ENCODE measurements around a stretch of chr2.

GRCh38 chr2:190961881-190962809 lies 51.8 kb downstream of the STAT1 start:
- RRBS, result no CpG with 5 or more reads among the region's 2 CpGs

- RRBS, result no CpG with 5 or more reads among the region's 5 CpGs
These were observed 13.0 kb downstream of the STAT1 start for GRCh38 chr2:191000925-191001504.

GRCh38 chr2:191041568-191042077 lies 27.7 kb upstream of the STAT1 start:
- RRBS, result no CpG with 5 or more reads among the region's 2 CpGs

GRCh38 chr2:191113831-191114207 lies 37.0 kb downstream of the STAT4 start:
- RRBS, result no CpG with 5 or more reads among the region's 1 CpG

- RRBS, result no CpG with 5 or more reads among the region's 3 CpGs
These were observed 2.5 kb downstream of the MYO1B start for GRCh38 chr2:191247623-191248151.

DNA sequence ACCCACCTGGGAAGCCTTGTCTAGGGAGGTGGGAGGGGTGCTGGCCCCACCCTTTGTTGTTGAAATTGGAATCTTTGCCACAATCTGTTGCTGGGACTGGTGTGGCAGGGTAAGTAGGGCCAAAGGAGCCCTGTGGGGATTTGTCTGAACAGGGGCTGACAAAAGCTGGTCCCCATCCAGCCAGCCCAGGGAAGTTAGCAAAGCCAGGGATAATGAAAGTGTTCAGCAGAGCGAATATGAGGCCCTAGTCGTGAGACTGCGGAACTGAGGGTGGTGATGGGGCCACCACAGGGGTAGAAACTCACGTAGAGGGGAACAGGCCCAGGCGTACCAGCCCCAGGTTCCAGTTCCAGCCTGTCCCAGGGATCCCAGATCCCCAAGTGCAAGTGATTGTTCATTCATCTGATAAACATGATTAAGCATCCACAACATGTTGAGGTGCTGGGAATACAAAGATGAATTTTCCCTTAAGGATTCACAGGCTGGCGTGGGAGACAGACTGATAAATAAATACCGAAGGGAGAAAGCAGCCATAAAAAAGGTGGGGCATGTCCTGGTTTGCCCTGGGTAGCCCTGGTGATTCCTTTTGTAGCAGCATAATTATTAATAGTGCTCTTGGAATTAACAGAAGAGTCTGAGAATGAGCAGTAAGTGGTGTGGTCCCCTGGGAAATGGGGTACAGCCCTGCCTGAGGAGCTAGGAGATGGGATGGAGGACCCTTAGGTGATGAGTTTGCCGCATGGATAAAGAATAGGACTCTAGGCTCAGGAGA lies 60.1 kb downstream of the MYO1B start:
- RRBS, result no CpG with 5 or more reads among the region's 8 CpGs

DNA sequence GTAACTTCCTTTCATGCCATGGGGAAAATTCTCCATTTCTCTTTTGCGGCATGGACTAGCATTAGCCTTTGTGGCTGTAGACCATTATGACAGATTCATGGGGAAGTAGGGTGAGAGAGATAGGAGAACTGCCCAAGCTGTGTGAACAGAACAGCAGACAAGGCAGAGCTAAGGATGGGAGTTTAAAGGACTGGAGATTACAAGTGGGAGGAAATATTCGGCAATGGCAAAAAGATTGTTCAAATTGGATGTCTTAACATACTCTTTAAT lies 191.5 kb downstream of the MYO1B start:
- RRBS, result no CpG with 5 or more reads among the region's 2 CpGs

DNA sequence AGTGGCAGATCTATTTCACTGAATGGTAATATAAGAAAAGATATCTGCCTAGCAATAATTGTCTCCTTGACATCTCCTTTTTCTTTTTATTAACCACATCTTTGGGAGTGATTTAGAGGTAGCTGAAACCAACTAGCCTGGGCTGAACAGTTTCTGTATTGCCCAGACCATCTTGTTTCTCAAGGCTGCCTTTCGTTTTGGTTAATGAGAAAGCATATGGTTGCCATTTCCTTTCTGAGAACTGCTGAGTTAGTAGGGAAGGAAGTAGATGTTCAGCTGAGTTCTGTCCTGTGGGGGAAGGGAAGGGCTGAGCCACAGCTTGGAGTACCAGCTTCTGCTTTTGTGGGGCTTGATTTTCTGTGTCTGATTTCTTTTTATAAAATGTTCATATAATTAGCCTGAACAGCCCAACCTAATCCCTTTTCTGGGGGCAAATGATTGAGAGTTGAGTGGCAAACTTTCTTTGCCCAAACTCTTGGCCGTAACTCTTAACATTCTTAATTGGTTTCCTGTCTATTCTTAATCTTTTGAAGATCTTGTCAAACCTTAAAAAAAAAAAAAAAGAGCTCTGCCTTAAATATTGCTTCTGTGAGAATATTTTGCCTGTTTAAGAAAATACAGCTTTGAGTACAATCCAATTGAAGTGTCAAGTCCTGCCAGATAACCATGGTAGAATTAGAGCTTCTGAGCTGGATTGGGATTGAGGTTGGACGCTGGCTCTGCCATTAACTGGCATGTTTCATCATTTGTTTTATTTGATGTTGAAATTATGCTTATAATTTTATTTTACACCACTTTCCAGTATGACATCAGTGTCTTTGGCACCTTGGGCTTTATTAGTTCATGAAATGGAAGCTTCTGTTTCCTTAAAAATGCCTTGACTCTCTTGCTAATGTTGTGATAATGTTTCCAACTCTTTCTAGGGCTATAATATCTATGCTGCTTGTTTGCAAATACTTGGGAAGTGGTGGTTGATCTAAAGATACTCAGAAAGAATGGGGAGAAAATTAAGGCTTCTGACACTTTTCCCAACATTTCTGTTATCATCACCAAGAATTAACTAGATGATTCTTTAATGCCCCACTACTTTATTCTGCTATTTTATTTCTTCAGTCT lies 1.8 kb upstream of the NABP1 start:
- RRBS, result no CpG with 5 or more reads among the region's 3 CpGs

DNA sequence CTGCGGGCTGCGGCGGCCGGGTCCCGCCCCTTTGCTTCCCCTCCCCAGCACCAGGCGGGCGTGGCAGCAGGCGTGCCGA lies 105 bp upstream of the NABP1 start:
- RRBS, result 3% methylated on average over 5 of the region's 9 CpGs

DNA sequence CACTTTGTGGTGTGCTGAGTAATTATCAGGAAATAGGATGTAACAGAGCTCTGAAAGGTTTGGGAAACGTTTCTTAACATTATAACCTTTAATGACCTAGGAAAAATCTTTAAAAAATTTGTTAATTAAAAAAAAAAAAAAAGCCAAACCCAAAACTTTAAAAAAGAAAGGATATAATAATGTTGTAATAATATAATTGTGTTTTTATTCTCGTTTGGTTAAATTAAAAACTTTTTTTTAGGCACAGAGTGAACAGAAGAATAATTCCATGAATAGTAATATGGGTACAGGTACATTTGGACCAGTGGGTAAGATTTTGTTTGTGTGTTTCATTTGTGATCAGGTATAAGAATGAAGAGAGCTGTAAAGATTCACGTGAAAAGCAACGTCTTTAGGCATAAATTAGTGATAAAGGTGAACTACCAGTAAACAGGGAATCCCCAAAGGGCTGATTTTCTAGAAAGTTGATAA lies 6.1 kb downstream of the NABP1 start:
- RRBS, result no CpG with 5 or more reads among the region's 4 CpGs

- RRBS, result no CpG with 5 or more reads among the region's 5 CpGs
These were observed 7.9 kb downstream of the NABP1 start for GRCh38 chr2:191685711-191686324.

DNA sequence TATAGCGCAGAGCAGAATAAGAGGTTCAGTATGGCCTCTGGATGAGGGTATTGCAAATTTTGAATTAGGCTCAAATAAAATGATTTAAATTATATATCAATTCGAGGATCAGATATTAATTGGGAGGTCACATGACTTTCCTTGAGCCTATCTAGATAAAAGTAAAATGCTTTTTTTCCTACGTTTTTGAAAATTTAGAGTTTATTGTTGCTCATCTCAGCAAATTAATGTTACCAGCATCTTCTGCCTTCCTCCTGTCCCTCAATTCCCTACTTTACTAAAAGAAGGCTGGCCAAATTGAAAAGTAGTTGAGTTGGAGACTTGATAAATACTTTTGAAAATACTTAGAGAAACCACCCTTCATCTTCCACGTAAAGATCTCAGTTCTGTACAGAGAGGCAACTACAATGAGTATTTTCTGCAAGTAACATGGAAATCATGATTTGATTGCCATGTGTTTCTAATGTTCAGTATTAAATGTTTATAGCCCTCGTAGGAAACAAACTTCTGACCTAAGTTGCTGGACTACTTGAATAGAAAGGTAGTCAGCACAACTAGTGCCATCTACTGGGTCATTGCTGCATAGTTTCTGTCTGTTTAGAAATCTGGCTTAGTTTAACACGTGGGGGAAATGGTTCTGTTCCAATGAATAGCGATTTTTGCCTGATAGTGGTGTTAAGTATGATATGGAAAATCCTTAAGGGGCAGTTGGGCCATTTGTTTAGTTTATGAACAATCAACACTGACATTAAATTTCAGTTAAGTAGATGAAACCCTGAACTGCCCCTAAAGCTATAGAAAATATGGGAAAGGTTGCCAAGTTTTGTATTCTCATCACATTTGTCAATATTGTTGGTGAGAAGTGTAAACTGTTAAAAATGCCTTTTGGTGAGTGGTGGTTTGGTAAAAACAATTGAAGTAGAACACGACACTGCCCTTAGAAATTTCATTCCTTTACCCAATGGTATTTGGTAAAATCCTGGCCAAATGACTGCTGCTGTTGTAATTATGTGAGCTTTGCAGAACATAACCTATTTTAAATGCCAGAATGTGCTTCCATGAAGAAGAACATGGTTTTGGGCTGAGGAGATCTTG lies 13.0 kb downstream of the NABP1 start:
- RRBS, result no CpG with 5 or more reads among the region's 8 CpGs

- RRBS, result no CpG with 5 or more reads among the region's 3 CpGs
These were observed 20.1 kb upstream of the CAVIN2 start for GRCh38 chr2:191866866-191867602.

- RRBS, result no CpG with 5 or more reads among the region's 19 CpGs
These were observed 583.8 kb upstream of the SLC39A10 start for GRCh38 chr2:195073257-195073612.

- RRBS, result no CpG with 5 or more reads among the region's 12 CpGs
These were observed 93.1 kb upstream of the SLC39A10 start for GRCh38 chr2:195563849-195564491.

DNA sequence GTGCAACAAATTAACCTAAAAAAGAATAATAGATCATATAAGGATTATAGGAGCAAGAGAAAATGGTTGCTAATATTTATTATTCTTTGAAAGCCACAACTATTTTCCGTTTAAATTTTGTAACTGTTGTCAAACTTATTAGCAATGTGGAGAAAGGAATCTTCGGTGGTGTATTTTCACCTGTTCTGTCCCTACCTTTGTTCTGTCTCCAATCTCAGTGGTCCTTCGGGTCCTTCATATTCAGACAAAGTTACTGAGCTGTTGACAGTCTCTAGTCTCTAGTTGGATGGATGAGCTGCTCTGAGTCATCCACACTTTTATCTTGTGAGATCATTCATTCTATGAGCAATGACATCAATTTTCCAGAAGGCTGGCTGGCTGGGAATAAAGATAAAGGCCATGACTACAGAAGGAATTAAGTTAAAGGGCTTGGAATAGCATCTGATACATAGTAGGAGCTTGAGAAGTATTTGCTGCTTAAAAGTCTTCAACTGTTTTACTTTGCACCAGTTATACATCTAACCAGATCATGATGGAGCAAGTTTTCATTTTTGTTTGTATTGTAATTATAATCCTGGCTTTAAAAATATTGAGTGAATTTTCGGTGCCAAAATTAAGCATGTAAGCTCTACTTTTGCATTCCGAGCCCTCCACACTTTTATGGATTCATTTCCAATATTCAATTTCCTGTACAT lies 43.1 kb upstream of the SLC39A10 start:
- RRBS, result no CpG with 5 or more reads among the region's 5 CpGs

DNA sequence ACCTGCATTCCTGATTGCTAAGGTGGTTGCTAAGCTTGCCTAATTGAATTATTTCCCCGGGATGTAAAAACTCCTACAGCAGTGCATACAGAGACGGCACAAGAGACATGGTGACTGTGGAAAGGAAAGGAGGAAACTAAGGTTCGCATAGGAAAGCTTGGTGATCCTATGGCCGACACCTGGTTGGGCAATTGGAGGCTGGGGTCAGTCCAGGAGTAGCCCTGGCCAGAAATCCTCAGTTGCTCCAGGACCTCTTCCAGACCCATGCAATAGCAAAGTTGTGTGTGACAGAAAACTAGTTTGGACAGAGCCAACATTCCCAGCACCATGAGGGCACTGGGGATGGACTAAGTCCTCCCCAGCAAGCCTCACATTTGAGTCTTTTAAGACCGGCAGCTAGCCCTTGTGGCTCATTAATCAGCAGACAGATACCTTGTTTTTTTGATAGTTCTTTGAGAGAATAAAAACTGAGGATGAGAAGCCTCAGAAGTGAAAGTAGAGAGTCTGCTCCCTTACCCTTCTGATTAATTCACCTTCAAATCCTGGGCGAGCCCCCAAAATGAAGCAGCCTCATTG lies 39.4 kb downstream of the STK17B start:
- RRBS, result no CpG with 5 or more reads among the region's 6 CpGs

DNA sequence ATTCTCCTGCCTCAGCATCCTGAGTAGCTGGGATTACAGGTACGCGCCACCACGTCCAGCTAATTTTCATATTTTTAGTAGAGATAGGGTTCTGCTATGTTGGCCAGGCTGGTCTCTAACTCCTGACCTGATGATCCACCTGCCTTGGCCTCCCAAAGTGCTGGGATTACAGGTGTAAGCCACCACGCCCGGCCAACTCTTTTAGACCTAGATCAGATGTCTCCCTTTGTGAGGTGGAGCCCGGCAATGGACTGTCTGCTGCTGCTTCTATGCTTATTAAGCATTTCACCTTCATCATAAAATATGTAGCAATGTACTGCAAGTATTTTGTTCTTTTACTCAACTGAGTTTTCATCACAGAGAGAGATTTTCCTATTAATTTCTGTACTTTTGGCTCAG lies 30.7 kb downstream of the STK17B start:
- RRBS, result no CpG with 5 or more reads among the region's 6 CpGs

DNA sequence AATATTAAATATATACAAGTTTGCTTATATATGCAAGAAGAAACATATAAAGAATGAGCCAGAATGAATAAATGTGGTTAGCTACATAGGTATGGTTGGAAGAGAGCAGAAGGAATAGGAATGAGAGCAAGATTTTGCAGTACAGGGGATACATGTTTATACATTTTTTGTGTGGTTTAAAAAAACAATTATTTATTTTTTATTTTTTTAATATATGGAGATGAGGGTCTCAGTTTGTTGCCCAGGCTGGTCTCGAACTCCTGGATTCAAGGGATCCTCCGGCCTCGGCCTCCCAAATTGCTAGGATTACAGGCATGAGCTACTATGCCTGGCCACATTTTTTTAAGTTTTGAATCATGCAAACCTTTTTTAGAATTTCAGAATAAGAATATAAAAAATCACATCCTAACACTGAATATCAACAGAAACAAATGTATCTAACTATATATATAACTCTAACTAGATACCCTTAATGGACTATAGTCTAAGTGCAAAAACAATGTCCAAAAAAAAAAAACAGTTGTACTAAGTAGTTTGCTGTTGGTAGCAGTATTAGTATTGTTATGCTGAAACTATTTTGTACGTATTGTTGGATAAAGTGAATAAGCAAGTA lies 18.5 kb downstream of the STK17B start:
- RRBS, result no CpG with 5 or more reads among the region's 4 CpGs

DNA sequence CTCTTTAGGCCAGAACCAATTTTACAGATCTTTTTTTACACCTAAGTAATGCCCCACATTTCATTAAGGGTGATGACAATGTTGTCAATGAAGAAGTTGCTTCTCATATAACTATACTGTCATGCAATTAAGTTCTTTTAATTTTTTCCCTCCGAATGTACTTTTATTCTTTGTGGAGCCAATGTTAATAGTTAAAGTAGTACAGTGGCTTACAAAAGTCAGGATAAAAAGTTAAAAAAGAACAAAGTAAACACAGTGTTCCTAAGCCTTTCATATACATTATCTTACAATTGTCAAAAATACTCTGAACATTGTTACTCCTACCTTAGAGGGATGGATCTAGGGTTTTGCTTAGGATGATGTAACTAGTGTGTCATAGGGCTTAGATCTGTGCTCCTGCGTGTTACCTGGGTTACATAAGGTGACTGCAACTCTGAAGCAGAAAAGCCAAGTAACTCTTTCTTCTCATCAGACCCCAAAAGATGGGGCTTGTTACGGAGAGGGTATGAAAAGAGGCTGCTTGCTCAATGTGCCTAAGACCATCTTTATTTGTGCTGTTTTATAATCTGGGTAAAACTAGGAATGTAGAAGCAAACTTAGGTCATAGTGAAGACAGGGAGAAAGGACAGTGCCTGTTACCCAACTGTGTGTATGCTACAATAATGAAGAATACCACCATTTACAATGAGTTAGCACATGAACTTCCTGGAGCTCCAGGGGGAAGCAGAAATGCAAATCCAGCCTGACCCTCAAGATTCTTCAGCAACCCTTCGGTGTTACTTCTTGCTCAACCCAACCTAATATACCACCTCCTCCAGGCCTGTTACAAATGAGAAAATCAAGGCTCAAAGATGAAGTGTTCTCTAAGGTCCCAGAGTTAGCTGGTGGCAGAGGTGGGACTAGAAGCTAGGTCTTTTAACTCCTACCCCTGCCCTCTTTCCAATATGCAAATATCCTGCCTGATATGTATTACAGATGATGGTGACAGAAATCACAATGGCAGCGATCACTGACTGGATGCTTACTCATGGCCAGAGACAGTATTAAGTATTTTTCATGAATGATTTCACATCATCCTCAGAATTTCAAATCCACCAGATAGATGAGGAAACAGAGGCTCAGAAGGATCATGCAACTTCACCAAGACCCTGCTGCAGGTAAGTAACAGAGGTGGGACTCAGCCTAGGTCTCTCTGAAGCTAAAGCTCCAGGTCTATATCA lies 42.1 kb upstream of the STK17B start:
- RRBS, result no CpG with 5 or more reads among the region's 5 CpGs